Airway epithelial cell (primary cell): ENCODE results near the genes HIC2 and TMEM191C.

GRCh38 chr22:20867115-20868359 is 8.7 kb downstream of the SNAP29 start:
- RAMPAGE, long total RNA: no peak

GRCh38 chr22:20889044-20889579 is 28.1 kb upstream of the CRKL start:
- RAMPAGE, long total RNA: no peak

DNA sequence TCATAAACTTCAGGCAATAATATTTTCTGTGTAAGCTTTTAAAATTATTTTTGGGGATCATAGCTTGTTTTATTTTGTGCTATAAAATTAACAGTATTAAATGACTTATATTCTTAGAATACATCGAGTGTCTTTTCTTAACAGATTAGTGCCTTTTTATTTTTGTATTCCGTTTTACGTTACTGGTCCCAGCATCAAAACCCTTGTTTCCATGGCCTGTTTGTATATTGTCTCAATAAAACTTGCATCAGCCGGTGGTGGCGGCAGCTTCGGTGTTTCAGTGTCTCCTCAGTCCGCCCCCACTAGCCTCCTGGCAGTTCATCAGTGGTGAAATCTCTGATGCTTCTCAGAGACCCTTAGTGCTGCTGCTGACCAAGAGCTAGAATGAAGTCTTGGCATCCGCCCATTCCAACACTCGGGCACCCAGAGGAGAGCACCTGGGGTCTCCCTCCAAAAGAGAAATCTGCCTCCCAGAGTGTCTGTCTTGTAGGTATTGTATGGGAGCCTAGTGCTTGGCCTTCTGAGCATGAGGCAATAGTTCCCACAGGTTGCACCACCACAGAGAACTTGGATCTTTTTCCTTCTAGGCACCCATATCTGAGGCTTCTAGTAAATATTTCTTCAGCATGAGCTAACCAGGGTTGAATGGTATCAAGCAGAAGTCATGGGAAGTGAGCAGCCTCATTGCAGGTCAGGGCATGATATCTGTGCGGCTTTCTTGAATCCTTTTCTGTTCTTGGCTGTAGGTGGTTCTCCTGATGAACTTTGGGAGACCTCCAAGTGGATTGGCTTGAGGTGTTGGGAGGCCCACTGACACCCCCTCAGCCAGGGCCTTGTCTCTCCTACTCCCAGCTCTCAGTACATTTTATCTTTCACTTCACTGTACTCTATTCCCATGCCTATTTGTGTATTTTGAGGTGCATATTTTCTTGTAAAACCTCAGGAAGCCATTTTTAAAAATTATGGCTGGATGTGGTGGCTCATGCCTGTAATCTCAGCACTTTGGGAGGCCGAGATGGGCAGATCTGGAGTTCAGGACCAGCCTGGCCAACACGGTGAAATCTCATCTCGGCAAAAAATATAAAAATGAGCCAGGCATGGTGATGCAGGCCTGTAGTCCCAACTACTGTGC is 13.2 kb upstream of the AIFM3 start:
- RAMPAGE, long total RNA: no peak

DNA sequence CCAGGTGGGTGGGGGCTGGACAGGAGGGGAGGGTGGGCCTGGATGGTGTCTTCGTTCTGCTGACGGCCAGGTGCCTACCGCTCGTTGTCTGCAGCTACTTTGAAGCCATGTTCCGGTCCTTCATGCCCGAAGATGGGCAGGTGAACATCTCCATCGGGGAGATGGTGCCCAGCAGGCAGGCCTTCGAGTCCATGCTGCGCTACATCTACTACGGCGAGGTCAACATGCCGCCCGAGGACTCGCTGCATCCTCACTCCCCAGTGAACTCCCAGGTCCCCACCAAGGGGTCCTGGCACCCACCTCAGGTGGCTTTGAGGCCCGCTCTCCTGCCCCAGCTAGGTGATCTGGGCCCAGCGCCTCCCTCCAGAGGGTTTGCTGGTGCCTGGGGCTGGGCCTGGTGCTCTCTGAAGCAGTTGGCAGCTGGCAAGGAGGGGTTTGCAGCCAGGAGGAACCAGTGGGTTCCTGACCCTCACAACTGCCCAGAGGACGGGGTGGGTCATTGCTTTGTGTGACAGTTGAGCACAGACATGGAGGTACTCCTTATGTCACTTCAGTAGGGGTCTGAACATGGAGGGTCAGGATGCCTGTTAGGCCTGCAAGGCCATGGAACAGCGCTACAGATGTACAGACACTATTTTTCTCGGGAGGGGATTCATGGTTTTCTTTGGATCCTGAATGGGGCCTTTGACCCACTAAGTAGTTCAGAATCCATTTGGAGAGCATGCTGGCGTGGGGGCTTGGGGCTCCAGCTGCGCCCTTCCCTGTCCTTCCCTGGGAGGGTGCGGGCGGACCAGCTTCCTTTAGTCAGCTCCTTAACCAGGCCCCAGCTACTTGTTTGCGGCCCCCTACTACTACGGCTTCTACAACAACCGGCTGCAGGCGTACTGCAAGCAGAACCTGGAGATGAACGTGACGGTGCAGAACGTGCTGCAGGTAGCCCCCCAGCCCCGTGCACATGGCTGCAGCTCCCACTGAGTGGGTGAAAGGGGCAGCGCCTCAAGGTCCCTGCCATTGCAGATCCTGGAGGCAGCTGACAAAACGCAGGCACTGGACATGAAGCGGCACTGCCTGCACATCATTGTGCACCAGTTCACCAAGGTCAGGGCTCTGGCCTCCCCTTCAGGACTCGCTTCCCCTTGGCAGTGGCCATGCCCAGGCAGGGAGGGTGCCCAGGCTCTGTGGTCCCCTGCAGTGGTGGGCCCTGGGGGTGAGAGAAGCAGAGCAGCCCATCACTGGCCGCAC is 5.6 kb downstream of the THAP7 start:
- RAMPAGE, long total RNA: no peak

- RAMPAGE, long total RNA: no peak
Measured at GRCh38 chr22:21417295-21417836, at the start of gene HIC2. Gene HIC2 (plus strand): TSS chr22:21417371.

DNA sequence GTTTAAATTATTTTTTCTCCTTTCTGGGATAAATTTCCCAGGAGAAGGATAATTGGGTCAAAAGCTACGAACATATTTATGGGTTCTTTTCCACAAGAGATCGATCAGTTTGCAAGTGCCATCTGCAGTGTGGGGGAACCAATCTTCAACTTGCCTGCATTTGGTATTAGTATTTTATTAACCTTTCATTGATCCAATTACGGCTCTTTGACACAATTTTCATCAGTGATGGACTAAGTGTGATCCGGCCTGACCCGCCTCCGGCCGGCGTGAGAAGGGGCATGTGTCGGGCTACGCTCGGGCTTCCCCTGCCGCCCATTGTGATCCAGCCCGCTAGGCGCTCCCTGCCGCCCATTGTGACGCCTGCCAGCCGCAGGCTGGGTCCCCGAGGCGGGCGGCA is at the start of gene TMEM191C:
TMEM191C (plus strand) TSS at position 350 of the 400 bp plus-strand sequence.
- RAMPAGE, long total RNA: no peak

DNA sequence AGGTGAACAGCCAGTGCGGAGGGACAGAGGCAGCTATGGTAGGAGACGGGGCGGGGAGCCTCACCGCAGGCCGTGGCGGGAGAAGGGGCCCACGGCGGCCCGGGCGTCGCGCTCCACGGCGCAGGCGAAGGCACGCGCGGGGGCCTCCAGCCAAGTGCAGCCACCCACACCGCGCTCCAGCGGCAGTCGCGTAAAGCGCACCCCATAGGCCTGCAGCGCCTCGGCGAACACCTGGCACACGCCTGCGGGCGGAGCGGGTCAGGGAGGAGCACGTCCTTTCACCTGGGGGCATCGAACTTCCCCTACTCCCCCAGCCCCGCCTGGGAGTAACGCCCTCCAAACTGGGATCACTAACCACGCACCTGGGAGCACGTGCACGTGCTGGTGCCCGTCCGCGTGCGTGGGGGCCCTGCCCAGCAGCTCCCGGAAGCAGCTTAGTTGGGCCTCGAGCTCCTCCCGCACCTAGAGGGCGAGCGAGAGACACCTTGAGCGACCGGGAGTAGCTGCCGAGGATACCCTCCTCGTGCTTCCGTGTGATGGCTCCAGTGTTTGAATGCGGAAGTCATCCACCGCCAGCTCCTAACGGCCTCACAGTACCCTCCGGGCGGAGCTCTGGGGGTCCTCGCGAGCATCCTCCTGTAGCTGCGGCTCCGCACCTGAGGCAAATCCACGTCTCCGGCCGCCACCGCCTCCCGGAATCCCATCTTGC is 722 bp downstream of the YDJC start:
- RAMPAGE, long total RNA: no peak

DNA sequence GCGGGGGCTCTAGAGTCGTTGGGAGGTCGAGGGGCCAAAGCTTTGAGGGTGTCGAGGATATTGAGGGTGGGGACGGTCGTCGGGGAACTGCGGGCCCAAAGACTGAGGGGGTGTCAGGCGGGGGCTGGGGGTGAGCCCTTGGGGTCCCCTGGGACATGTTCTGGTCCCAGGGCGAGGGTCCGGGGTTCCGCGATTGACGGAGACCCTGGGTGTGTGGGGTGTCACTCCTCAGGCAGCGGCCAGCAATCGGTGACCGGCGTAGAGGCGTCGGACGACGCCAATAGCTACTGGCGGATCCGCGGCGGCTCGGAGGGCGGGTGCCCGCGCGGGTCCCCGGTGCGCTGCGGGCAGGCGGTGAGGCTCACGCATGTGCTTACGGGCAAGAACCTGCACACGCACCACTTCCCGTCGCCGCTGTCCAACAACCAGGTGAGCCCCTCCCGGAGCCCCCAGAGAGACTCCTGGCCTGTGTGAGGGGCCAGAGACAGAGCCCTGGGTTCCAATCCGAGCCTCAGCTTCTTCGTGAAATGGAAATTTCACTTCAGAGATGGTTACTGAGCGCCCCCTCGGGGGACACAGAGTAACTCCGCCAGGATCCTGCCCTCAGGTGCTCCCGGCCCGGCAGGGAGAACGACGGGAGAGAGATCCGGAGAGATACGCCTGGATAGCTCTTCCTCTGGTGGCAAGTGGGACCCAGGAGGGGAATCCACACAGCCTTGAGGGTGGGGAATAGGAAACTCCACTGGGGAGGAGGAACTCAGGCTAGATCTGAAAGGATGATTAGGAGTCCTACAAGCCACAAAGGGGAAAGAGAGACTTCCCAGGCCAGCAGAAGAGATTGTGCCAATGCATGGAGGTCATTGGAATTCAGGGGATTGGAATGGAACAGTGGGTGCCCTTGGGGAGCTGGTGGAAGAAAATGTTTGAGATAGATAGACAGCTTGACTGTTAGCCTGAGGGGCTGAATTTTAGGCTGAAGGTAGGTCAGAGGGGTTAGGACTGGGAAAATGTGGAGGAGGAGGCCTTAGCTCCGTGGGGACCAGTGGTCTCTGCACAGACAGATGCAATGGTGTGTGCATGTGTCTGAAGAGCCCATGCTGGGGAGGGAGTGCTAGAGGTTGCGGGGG is 891 bp downstream of the SDF2L1 start:
- RAMPAGE, long total RNA: no peak

GRCh38 chr22:21802347-21802951 is 65.0 kb downstream of the MAPK1 start:
- RAMPAGE, long total RNA: no peak

- RAMPAGE, long total RNA: no peak
Measured at GRCh38 chr22:21803026-21803625, 64.3 kb downstream of the MAPK1 start.

- RAMPAGE, long total RNA: no peak
Measured at GRCh38 chr22:21823946-21824533, 43.4 kb downstream of the MAPK1 start.

DNA sequence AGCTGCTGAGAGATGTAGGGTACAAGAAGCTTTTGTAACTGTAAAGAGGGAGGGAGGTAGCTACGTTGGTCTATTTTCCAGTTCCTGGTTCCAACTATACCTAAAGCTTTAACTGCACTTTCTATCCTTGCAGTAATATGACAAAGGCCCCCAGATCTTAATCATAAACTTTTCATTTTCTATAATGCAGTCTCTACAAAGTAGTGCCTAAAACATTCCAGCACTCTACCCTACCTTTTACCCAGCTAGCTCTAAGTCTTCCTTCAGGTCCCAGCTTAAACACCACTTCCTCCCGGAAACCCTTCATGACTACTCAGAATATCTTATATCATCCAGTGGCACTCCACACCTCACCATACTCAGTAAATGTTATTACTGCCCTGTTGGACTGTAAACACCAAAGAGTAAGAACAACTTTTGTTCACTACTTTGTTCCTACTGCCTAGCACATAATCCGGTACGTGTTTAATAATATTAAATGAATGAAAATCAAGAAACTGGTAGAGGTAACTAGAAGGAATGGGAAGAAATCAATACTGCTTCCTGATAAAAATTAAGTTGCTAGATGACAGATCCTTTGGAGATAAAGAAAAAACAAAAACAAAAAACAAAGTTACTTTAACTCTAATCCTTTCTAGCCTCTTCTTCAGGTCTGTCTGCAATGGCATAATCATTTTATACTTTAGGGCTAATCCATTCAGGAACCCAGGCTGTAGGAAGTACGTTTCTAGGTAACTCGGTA is 9.0 kb downstream of the MAPK1 start:
- RAMPAGE, long total RNA: no peak

GRCh38 chr22:21864751-21865636 is 2.5 kb downstream of the MAPK1 start:
- RAMPAGE, long total RNA: no peak

DNA sequence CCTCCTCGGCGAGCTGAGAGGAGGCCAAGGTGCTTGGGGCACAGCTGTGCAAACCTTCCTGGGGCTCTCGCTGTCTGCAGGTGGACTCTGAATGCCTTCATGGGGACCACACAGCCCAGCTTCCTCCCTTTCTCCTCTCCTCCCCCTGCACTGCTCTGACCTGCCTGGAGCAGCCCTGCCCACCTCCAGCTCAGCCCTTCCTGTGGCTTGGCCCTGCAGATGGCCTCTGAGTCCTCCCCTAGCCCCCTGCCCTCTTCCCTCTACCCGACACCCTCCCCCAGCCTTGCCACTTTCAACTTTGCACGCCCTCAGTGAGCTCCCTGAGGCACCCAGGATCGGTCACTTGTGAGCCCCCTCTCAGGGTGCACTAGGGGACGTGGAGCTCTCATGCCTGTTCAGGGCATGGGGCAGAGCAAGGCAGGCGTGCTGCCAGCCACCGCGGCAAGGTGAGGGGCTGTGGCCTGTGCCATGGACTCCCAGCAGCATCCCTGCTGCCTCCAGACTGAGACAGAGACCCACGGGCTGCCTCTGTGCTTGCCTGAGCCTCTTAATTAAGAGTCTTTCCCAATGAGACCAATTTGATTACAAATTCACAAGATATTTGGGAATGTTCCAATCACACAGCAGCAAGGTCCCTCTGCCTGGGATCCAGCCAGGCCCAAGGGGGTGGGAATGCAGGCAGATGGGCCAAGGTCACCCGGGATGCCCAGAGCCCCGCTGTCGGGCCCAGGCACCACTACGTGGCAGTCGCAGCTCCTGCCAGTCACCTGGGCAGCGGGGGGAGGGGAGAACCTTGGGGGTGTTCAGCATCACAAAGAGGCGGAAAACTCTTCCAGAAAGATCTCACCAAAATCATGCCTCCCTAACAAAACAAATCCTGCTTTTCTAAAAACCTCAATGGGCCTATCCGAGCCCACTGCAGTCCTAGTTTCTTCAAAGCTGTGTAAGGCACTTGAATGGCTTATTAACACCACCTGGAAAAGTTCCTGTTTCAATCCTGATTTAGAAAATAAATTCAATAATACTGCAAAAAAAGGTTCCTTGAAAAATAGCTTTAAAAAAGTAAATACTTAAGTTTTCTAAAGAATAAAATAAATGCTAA is 31.1 kb downstream of the PPM1F start:
- RAMPAGE, long total RNA: no peak

- RAMPAGE, long total RNA: no peak
Measured at GRCh38 chr22:21937724-21938522, 14.7 kb downstream of the PPM1F start.

DNA sequence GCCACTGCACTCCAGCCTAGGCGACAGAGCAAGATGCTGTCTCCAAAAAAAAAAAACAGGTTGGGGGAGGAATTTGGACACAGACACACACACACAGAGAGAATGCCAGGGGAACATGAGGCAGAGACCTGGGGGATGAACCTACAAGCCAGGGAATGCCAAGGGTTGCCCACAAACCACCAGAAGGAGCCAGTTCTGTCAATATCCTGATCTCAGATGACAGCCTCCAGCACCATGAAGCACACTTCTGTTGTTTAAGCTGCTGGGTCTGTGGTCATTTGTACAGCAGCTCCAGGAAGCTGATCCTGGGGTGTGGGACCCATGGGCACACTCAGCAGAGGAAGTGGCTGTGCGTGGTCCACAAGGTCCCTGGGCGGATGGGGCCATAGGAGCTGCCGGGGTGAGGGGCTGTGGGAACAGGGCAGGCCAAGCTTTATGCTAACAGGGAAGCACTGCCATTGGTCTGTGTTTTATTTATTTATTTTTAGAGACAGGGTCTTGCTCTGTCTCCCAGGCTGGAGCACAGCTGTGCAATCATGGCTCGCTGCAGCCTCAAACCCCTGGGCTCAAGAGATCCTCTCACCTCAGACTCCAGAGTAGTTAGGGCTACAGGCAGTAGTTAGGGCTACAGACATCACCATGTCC is 12.1 kb downstream of the PPM1F start:
- RAMPAGE, long total RNA: no peak

GRCh38 chr22:21942324-21942908 is 10.2 kb downstream of the PPM1F start:
- RAMPAGE, long total RNA: no peak

- RAMPAGE, long total RNA: no peak
Measured at GRCh38 chr22:21942909-21943564, 9.6 kb downstream of the PPM1F start.

DNA sequence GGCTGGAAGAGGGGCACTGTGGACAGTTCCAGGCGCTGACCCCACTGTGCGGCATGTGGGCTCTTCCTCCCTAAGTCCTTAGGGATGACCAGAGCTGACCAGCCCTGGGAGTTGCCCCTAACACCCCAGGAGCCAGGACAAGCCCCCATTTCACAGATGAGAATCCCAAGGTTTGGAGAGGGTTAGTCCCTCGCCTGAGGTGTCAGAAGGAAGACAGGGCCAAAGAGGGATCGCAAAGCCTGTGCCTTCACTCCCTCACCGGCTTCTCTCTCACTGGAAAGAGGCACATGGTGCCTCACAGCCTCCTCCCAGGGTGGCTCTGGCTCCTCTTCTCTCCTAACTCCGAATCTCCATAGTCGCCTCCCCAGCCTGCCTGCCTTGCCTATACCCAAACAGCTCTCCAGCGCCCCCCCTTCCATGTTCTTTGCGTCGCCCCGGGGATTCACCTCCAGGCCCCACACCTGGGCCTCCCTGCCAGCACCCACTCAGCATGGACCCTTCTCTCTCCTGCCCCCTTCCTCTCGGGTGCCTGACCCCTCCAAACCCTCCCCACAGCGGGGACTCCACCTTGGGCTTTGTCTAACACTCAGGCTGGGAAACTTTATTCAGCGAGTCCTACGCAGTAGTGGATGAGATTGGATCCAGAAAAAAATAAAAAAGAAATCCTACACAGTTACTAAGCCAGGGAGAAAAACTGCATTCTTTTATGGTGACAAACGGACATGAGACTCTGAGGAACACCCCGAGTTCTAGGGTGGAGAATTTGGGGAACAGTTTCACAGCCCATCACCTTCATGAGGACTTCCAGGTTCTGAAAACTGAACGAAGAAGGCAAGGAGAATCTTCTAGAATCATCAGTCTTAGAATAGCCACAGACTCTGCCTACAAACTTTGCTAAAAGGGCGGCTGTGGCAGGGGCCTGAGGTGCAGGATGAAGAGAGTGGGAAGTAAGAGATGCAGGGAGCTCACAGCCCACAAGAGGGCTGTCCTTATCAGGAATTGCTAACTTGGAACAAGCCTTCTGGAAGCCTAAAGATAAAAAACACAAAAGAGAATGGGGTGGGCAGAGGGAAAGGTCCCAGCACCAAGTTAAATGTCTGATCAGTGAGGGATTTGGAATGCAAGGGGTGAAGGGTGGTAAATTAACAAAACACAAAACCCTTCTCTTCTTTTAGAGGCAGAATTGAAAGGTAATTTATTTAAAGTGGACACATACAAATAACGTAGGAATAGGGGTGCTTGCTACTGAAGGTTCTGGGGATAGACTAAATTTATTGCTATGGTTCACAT is 5.4 kb downstream of the PPM1F start:
- RAMPAGE, long total RNA: no peak

GRCh38 chr22:22025455-22026250 is 43.1 kb upstream of the TOP3B start:
- RAMPAGE, long total RNA: no peak